ENCODE measurements around the gene APOC3.

DNA sequence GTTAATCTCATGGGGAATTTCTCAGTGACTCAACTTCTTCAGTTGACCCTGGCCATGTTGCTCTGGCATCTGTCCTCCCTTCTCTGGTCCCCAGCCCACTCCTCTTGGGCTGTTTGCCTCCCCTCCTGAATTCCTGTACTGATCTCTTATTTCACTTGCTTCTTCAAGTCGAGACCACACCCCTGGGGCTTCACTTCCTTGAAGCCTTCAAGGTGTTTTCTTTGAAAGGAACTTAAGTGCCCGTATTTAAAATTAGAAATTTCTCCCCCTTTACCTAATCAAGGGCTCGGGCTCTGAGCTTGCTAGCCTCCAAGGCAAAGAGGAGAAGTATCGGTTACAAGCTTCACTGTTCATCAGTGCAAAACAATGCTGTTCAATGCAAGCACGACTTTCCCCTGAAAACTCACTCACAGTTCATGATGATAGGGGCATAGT lies 23.8 kb downstream of the NNMT start:
- PRO-cap: no peak

DNA sequence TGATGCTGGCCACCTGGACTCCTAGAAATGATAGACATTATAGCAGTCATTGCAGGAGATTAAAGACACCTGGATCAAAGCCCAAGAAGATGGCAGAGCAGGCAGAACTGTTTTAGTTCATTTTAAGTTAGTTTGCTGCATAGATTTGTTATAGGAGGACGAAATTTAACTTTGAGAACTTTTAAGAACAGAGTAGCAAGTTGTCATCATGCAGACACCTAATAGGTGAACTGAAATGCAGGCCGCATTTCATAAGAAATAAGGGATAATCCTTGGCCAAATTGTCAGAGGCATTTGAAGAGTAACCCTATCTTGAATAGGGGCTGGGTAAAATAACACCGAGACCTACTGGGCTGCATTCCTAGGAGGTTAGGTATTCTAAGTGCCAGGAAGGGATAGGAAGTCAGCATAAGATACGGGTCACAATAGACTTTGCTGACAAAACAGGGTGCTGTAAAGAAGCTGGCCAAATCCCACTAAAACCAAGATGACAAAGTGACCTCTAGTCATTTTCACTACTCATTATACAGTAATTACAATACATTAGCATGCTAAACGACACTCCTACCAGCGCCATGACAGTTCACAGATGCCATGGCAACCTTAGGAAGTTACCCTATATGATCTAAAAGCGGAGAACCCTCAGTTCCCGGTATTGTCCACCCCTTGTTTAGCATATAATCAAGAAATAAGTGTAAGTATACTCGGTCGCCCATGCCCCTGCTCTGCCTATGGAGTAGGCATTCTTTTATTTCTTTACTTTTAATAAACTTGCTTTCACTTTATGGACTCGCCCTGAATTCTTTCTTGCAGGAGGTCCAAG lies 1.0 kb upstream of the REXO2 start:
- PRO-cap: no peak

GRCh38 chr11:115267866-115268217 lies 236.4 kb downstream of the CADM1 start:
- PRO-cap: no peak

GRCh38 chr11:115502204-115502919 lies 1.9 kb downstream of the CADM1 start:
- PRO-cap: no peak

DNA sequence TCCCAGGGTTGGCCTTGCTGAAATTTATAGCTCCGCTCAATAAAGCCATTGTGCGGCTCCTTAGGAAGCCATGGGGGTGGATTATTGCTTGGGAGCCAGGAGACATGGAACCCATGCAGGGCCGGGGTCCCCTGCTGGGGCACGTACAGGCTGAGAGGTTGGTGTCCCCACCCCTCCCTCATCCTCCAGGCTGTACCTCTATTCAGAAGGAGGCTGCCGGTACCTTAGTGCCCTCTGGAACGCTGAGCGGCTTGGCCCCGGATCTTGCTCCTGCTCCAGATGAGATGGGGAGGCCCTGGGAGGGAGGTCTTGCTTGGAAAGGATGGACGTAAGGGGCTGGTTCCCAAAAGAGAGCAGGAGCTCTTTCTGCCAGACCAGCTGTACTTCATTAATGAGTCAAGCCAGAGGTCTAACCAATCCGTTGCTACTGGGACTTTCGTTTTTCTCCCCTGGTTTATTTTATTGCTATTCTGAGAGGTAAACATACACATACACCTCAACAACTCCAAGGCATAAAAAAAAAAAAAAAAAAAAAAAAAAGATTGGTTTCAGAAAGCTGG lies 212.9 kb upstream of the CADM1 start:
- PRO-cap: no peak

GRCh38 chr11:116773461-116773657 lies 572 bp upstream of the BUD13 start:
- PRO-cap: no peak

GRCh38 chr11:116825311-116825945 lies 2.3 kb upstream of the APOA4 start:
- PRO-cap: no peak

DNA sequence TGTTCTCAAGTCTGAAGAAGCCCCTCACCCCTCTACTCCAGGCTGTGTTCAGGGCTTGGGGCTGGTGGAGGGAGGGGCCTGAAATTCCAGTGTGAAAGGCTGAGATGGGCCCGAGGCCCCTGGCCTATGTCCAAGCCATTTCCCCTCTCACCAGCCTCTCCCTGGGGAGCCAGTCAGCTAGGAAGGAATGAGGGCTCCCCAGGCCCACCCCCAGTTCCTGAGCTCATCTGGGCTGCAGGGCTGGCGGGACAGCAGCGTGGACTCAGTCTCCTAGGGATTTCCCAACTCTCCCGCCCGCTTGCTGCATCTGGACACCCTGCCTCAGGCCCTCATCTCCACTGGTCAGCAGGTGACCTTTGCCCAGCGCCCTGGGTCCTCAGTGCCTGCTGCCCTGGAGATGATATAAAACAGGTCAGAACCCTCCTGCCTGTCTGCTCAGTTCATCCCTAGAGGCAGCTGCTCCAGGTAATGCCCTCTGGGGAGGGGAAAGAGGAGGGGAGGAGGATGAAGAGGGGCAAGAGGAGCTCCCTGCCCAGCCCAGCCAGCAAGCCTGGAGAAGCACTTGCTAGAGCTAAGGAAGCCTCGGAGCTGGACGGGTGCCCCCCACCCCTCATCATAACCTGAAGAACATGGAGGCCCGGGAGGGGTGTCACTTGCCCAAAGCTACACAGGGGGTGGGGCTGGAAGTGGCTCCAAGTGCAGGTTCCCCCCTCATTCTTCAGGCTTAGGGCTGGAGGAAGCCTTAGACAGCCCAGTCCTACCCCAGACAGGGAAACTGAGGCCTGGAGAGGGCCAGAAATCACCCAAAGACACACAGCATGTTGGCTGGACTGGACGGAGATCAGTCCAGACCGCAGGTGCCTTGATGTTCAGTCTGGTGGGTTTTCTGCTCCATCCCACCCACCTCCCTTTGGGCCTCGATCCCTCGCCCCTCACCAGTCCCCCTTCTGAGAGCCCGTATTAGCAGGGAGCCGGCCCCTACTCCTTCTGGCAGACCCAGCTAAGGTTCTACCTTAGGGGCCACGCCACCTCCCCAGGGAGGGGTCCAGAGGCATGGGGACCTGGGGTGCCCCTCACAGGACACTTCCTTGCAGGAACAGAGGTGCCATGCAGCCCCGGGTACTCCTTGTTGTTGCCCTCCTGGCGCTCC lies at the start of gene APOC3:
Gene APOC3, plus strand, starts transcription at position 432 of the 1,150 bp plus-strand sequence.
- PRO-cap: no peak

GRCh38 chr11:116833795-116834483 lies 3.5 kb downstream of the APOA1 start:
- PRO-cap: no peak

GRCh38 chr11:116894076-116894859 lies 56.8 kb upstream of the APOA1 start:
- PRO-cap: no peak

DNA sequence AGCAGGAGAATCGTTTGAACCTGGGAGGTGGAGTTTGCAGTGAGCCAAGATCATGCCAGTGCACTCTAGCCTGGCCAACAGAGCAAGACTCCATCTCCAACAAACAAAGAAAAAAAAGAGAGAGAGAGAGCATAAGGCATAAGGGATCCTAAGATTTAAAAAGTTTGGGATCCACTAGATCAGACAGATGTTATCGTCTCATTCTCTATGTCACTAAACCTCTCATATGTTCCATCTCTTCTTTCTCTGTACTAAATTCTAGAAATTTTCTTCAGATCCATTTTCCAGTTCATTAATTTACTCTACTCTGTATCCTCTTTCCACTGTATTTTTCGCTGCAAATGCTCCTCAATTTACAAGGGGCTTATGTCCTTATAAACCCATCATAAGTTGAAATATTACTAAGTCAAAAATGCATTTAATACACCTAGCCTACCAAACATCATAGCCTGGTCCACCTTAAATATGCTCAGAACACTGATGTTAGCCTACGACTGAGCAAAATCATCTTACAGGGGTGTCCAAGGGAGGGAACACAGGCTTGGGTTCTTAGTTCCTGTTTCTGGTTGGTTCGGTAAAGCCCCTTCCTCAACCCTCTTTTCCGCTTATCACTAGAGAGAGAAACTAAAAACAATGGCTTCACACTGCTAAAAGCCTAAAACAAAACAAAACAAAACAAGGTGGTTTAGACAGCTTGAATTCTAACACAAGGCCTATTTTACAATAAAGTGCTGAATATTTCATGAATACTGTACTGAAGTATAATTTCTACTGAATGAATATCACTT lies 118.3 kb downstream of the SIK3 start:
- PRO-cap: no peak

DNA sequence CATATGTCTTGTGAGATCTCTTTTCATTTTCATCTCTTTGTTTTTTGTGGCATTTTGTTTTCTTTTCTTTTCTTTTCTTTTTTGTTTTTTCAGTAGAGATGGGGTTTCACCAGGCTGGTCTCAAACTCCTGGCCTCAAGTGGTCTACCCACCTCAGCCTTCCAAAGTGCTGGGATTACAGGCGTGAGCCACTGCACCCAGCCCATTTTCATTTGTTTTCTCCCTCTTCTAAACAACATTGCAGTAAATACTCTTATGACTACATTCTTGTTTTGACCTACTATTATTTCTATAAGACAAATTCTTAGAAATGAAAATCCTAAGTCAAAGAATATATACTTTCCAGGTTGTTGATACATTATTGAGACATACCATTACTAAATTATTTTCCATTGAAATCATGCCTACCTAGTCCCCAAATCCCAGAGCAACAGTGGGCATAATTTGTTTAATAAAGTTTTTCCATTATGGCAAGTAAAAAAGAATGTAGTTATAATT lies 98.7 kb downstream of the SIK3 start:
- PRO-cap: no peak

GRCh38 chr11:117082690-117083523 lies 15.3 kb downstream of the SIK3 start:
- PRO-cap: no peak

- PRO-cap: no peak
Observed at GRCh38 chr11:117094578-117095410, 3.4 kb downstream of the SIK3 start.

GRCh38 chr11:117097148-117097405 lies 1.2 kb downstream of the SIK3 start:
- PRO-cap: no peak

DNA sequence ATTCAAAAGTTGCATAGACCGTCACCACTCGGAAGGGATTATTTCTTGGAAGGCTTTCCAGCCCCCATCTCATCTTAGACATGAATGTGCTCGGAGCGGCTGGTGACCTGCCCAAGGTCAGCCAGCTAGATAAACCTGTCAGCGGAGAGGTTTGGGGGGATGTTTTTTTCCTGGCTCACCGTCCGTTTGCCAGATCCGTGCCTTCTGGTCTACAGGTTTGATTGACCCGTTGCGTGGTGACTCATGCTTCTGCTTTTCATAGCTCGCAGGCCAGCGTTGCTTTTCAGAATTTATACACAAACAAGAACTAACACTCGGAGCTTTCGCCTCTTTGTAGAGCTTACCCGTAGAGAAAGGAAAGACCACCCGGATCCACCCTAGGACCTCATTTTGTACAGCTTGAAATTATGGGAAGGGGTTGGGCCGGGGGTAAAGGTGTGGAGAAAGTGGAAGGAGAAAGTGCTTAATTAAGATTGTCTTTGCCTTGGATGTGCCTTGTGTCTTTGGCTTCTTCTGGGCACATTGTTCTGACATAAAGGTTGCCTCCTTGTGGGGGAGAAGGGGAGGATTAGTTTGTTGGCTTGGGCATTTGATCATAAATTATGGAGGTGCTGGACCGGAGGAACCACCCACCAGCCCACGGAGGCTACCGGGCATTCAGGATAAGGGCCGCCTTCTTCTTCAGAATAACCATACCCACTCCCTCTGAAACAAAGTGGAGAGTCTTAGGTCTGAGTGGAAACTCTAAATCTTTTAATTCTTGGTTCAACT lies 1.1 kb downstream of the PAFAH1B2 start:
- PRO-cap: no peak

DNA sequence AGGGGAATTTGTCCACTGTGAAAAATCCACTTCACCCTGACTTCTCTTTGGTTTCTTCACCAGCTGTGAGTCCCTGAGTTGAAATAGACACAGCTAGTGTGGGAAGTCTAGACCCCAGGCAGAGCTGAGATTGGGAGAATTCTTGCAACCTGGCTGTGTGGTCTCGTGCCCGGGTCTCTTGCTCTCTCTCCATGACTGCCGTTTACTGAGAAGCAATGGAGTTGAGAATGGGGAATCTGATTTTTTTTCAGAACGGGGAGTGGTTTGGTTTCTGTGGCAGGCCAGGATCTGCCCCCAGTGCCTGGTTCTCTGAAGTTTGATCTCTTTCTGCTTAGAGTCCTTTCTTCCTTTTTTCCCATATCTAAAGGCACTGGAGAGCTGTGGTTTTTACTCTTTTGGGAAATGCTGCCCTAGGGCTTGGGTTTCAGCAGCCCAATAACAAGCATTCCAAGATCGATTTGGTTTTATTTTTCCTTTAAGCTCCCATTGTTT lies 1.5 kb downstream of the SIDT2 start:
- PRO-cap: unidirectional peak, minus-strand start at position 204 of the sequence

- PRO-cap: no peak
Observed at GRCh38 chr11:117203733-117203930, 4.5 kb downstream of the TAGLN start.

GRCh38 chr11:117206661-117207349 lies 7.6 kb downstream of the TAGLN start:
- PRO-cap: no peak

DNA sequence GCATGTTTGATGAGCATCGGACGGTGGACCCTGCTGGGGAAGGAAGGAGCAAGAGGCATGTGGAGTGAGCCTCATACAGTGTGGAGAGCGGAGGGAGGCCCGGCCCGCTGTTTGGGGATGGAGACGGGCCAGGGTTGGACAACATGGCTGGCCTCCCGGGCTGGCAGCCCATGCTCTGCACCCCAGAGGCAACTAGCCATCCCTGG lies 208.4 kb downstream of the CEP164 start:
- PRO-cap: no peak